CD14-positive monocyte (primary cell): ENCODE measurements around the gene TAFA2.

GRCh38 chr12:57935591-57936459 is 5.5 kb upstream of the ATP23 start:
- CAGE, long polyA plus RNA, result start-site peak on the minus strand at chr12:57936141-57936170, 9 and 11 reads in 2 replicates; start-site peak on the plus strand at chr12:57936197-57936270, 13 and 13 reads in 2 replicates

- CAGE, long polyA plus RNA, result no peak
Observed at GRCh38 chr12:58087211-58088069, 146.1 kb downstream of the ATP23 start.

DNA sequence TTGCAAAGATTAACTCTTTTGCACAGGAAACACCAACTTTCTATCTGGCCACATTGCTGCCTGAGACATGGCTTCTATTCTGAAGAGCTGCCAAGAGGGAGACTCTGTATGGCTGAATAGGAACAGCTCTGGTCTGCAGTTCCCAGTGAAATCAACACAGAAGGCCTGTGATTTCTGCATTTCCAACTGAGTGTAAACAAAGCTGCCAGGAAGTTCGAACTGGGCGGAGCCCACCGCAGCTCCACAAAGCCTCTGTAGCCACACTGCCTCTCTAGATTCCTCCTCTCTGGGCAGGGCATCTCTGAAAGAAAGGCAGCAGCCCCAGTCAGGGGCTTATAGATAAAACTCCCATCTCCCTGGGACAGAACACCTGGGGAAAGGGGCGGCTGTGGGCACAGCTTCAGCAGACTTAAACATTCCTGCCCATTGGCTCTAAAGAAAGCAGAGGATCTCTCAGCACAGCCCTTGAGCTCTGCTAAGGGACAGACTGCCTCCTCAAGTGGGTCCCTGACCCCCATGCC is 484.7 kb downstream of the ATP23 start:
- CAGE, long polyA plus RNA, result no peak

GRCh38 chr12:58591316-58591777 is 329.0 kb downstream of the LRIG3 start:
- CAGE, long polyA plus RNA, result no peak

DNA sequence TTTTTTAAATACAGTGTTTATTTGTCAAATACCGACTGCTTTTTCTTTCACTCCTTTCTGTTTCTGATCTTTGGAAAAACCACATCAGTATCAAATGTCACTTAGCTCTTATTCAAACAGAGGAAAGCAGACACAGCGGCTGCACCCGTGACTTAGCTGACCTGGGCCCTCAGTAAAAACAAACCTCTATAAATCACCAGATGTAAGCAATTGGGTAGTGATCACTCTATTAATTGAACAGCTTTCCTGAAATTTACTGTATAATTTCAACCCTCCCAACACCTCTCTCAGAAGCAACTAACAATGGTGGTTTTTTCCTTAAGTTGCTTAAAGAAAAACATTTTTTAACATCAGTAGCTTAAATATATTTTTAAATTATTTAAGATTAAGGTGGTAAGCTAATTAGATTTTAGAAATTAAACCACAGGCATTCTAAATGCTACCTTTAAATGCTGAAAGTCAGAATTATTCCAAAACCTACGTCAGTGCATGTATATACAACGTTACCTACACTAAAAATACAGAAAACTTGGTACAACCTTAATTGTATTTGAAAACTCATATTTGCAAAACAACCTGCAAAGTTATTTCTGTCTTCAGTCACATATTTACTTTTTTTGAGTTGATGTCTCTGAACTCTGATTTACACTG is 7.3 kb downstream of the LRIG3 start:
- CAGE, long polyA plus RNA, result no peak

DNA sequence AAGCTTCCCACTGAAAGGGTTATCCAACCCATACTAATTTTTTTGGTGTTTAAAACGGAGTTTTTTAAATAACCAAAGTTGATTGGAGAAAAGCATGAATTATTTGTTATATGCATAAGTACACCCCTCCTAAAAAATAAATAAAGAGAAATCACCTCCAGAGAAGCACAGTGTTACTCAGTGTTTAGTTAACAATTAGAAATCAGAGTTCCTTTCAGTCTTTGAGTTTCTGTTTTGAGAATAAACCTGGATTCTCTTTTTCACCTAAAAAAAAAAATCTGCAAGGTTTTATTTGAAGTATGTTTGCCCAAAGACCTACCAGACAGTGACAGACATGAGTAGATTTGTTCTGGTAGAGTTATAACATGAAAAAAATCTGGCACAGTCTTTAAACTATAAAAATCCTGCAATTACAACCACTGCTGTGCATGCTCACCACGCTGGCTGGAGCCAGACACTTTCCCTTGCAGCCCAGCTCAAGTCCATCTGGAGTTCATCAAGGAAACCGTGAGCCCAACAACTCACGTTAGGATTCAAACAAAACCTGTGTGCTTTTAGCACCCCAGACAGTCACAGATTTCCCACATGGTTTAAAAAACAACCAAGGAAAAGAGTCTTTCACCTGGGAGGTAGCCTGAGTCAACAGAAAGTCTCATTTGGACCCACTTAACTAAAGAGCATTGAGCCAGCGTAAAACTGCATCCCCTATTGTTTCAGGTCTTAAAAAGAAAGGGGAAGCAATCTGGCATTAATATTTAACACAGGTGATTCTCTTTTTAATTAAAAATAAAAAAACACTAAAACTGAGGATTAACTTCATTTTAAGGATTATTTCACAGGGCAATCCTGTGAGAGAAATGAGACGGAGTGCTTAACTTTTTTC is 4.8 kb downstream of the LRIG3 start:
- CAGE, long polyA plus RNA, result no peak

GRCh38 chr12:59185321-59185608 is 265.0 kb upstream of the LRIG3 start:
- CAGE, long polyA plus RNA, result no peak

- CAGE, long polyA plus RNA, result no peak
Observed at GRCh38 chr12:62191521-62192441, 792 bp downstream of the TAFA2 start.

DNA sequence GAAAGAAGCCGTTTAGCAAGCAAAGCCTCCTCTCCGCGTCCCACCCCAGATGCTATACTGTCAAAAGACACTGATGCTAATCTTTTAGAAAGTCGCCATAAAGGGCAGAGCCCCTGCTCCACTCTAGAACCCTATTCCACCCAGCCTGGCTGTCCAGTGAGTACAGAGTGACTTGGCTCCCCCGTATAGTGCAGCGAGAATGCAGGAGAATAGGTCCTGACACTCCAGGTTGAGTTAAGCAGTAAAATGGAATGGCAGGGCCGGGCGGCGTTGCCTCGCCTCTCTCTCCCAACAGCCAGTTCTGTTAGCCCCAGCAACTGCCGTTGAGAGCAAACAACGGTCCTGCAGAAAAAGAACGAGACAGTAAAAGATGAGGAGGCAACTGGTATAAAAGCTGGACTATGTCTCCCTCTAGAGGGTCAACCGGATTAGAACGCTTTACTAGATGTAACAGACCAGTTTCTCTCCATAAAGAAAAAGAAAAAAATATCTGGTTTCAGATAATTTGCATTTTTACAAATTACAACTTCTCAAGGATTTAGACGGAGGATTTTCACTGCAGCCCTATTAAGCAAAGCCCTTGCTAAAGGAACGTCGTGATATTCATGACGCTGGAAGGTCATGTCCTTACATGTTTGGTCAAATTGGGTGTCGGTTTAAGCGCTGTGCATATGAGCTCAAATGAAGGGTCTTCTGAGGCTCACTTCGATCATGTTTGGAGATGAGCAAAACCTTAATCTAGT is at the start of gene TAFA2:
TSS of gene TAFA2 (minus strand) at position 324 of the 743 bp plus-strand sequence.
- CAGE, long polyA plus RNA, result no peak

GRCh38 chr12:62601553-62602196 is 135.0 kb downstream of the MON2 start:
- CAGE, long polyA plus RNA, result no peak

GRCh38 chr12:62789810-62790182 is 145.2 kb downstream of the PPM1H start:
- CAGE, long polyA plus RNA, result no peak

DNA sequence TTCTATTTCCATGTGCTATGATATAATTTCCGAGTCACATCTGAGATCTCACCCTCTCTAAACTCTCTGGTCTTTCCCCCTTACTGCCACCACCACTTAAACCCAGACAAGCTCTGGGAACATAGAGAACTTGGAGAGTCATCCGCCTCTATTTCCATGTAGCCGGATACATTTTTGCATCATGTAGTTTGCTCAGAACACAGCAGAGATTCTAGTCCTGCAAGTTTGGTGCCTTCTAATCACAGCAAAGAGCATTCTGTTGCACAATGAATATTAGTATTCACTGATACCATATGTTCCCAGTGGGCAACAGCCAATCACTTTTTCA is 34.1 kb downstream of the PPM1H start:
- CAGE, long polyA plus RNA, result no peak

GRCh38 chr12:63045160-63045702 is 105.8 kb downstream of the AVPR1A start:
- CAGE, long polyA plus RNA, result no peak

DNA sequence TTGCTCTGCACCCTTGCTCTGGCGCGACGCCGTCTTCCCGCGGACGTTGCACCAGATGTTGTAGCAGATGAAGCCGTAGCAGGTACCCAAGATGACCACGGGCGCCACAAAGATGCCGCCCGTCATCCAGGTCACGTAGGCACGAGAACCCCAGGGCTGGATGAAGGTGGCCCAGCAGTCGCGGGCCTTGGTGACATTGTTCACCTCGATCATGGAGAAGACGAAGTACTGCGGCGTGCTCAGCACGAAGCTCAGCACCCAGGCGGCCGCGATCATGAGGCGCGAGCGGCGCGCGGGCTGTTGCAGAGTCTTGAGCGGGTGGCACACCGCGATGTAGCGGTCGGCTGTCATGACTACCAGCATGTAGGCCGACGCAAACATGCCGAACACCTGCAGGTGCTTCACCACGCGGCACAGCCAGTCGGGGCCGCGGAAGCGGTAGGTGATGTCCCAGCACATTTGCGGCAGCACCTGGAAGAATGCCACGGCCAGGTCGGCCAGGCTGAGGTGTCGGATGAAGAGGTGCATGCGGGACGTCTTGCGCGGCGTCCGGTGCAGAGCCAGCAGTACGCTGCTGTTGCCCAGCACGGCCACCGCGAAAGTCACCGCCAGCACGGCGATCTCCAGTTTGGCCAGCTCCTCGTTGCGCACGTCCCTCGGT is 817 bp downstream of the AVPR1A start:
- CAGE, long polyA plus RNA, result no peak

- CAGE, long polyA plus RNA, result no peak
Observed at GRCh38 chr12:63843202-63844199, 999 bp upstream of the SRGAP1 start.

GRCh38 chr12:63845404-63845590 is 797 bp downstream of the SRGAP1 start:
- CAGE, long polyA plus RNA, result no peak

GRCh38 chr12:63919971-63920567 is 75.6 kb downstream of the SRGAP1 start:
- CAGE, long polyA plus RNA, result no peak

DNA sequence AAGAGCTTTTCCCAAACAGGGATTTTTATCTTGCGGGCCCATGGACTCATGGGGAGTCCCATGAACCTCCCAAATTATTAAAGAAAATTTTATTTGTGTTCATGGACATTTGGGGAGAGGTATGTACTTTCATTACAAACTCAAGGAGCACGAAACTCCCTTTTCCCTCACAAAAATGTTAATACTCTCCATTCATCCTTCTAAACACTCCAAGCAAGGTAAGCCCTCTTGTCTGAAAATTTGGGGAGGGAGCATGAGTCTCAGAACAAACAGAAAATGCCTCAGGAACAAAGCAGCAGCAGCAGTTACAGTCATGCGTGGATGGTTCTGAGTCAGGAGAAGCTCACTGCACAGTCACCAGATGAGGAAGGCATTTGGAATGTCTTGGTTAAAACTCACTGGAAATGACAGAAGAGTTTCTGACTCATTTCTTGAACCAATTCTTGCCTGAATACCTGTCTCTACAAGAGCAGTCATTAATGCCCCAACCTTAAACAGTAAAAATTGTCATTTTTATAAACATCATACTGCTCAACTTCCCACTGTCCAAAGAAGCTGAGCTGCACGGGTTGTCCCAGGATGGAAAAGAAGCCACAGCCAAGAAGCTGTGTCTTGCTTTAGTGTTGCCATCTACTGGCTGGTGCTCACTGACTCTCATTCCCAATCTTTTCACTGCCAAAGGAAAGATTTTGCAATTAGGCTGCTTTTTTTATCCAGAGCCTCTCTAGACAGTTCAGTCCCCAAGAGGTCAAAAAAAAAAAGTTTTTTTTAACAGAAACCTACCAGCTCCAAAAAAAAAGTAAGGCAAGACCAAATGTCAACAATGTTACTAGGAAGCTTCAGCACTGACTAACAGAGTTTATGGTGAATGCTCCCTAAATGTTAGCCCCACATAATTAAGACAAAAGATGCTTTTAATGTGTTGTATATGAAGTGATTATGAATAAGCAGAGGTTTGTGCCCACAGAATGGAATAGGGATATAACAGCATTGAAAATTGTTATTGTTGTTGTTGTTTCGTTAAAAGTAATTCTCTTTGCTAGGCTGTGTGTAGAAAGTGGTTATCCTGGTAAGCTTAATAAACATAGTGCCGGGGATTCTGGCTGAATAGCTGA is 40.5 kb downstream of the KICS2 start:
- CAGE, long polyA plus RNA, result no peak

- CAGE, long polyA plus RNA, result no peak
Observed at GRCh38 chr12:64419472-64420692, 15.7 kb downstream of the XPOT start.

DNA sequence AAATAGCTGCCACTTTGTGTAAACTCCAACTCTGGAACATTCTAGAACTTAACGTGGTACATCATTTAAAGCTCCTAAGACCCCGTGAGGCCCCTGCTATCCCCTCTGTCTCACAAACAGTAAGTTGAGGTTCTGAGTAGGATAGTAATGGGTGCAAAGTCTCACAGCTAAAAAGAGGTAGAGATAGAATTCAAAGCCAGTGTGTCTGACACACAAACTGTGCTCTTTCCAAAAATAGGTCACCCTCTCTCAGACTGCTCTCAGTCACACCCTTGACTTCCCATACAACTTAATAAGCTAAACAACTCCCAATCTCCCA is 73.1 kb upstream of the RASSF3 start:
- CAGE, long polyA plus RNA, result no peak